Left common carotid artery plus branches (tissue), 1 donor: Measurements from ENCODE around the genes FGGY and HOOK1.

DNA sequence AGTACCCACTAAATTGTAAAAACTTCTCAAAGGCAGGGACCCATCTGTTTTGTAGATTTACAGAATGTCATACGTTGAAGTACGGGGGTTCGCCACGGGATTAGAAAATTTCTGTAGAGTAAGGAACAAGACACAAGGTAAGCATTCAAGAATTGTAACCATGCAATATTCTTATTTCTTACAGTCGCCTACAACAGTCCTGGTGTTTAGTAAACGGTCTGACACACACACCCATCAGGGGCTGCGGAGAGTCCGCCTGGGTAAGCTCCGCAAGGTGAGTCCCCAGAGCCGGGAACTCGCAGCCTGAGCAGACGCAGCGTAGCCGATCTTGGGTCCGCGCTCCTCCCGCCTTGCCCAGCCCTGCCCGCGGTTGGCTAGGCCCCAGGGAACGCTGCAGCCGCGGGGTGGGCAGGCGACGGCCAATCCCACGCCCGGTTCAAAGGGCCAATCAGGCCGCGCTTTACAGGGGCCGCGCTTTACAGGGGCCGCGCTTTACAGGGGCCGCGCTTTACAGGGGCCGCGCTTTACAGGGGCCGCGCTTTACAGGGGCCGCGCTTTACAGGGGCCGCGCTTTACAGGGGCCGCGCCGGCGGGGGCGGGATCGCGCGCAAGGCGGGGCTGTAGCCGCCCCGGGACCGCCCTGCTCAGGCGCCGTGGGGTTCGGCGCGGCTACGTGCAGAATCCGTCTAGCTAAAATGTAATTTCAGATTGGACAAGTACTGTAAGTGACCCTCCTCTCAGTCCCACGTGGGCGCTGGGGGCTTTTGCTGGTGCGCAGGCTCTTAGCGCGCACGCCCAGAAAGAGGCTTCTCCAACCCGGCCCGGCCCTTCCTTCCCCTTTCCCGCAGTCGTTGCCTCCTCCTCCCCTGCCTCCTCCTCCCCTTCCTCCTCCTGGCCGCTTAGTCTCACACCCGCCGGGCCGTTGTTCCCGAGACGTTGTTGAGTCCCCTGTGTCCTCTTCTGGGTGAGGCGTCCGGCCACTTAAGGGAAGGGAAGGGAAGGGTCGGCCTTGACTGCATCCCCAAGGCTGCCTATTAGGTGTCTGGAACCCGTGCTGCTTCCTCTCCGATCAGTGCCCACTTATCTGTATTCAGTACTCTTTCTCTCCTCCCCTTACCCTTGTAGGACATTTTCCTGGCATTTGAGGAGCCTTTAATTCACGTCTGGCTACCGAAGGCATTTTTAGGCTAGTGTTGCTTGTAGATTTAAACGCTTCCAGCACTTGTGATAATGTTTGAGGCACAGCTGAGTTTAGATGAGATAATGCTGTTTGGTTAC lies at the start of gene FGGY:
FGGY (plus strand) TSS at position 908 of the 1,278 bp plus-strand sequence.
- PRO-cap = bidirectional peak, plus-strand start at position 647 of the sequence, minus-strand start at position 344 of the sequence; bidirectional peak, plus-strand start at position 902 of the sequence, minus-strand start at position 688 of the sequence

DNA sequence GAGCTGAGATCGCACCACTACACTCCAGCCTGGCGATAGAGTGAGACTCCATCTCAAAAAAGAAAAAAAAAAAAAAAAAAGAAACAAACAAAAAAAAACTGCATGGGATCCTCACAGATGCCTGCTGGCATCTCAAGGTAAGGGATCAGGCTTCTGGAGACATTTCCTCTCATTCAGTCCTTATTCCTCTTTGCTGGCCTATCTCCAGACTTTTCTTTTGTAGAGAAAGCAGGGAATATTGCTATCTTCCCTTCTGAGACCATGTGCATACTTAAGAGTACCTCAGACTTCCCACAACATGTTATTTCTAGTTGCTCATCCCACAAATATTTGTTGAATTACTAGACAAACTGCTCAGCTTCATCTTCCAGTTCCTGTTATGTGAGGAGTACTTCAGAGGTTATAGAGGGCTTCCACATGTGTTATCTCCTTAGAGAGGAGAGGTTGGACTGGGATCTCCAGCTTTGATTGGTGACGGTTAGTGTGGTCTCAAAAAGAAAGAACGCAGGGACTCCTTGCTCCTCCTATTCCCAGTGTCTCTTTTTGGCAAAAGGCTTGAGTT lies 78.4 kb downstream of the FGGY start:
- PRO-cap = no peak

DNA sequence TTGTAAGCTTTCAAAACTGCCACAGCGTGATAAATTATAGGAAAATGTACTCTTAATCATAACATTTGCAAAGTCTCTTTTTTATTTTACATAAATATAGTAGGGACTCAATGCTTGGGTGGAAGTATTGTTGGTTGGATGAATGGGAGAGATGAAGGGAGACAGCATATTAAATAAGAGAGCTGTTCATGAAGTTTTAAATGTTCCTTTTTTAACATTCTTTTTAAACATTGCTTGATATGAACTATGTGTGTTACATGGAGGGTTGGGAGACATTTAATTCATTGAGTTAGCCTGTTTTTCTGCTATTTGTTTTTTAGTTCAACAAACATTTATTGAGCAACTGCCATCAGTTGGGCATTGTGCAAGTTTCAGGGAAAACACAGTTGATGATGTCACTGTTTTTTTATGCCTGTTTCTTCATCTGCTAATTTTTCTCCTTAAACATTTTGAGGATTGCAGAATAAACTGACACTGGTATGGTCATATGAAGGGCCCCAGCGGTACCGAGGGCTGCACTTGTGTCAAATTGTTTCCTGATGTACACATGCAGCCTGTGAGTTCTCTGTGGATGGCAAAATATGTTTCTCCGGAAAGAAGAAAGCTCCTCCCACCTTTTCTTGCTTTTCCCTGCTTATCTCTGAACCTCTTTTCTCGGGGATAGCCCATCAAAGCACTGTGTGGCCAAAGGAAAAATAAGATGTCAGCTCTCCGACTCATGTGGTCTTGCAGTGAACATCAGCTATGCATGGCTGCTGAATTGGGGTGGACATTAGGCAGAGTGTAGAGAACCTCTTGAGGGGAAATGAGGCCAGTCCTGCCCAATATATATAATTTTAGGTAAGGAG lies 253.0 kb downstream of the FGGY start:
- PRO-cap = no peak

- PRO-cap = no peak
These were observed 55.4 kb upstream of the HOOK1 start for GRCh38 chr1:59759070-59760009.

- PRO-cap = no peak
These were observed at the start of gene HOOK1 for GRCh38 chr1:59814720-59815766. Gene HOOK1 (plus strand): TSS chr1:59814949.

DNA sequence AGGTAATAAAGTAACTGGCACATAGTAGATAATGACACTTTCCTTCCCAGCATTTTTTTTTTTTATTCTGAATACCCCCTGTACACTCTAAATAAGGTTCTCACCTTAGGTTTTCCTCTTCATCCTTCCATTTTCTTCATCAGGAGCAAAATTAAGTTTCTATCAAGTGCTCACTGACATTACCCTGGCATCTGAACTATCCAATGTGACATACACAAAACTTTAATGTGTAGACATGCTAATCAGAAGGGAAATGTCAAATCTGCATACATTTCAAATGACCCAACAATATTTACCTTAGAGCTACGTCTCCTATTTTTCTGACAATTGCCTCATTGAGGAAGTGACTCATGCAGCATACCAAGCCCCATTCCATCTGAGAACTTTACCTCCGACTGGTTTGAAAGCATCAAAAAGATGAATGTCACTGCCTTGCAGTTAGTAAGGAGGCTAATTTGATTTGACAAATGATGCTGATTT lies 500.0 kb upstream of the C1orf87 start:
- PRO-cap = no peak

DNA sequence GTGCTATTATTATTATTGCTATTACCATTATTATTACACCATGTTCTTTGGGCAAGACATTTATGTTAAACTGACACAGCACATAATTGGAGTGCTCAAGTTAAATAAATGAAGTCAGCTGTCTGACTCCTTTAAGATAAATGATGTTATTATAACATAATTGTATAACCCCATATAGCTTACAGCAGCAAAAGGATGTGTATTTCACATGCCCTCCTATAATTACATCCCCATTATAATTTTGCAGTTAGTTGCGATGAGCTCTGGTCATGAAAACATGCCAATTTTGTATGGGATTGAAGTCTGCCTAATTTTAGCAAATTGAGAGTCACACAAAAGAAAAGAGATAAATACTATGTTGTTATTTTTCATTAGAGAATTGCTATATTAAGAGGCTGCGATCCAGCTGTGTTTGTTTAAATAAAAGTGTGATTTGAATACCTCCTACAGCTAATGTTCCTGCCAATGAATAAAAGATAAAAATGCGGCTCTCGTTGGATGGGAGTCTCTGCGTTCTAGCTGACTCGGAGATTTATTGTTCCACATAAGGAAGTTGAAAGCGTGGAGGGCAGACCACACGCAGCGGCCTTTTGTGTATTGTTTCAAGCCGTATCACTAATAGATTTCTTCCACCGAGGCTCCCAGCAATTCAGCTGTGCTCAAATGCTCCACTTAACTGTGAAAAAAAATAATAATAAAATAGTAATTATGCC lies 461.0 kb upstream of the NFIA start:
- PRO-cap = no peak

GRCh38 chr1:60911723-60912387 lies 170.5 kb upstream of the NFIA start:
- PRO-cap = no peak

DNA sequence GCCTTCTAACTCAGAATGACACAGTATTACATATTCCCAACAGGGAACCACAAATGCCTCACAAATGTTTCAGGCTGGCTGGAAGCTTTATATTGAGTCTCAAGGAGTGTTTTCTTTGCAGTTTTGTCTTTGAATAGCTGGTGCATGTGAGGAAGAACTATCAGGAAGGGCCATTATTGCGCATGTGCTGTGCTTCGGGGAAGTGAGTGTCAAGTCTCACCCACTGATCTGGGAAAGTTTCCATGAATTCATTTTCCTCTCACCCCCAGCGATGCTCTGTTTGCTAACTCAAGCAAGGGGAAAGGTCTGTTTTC lies 92.2 kb upstream of the NFIA start:
- PRO-cap = no peak

GRCh38 chr1:61076650-61077618 lies 5.4 kb upstream of the NFIA start:
- PRO-cap = unidirectional peak, minus-strand start at chr1:61077406

GRCh38 chr1:61184523-61184899 lies 102.2 kb downstream of the NFIA start:
- PRO-cap = unidirectional peak, plus-strand start at chr1:61184595

GRCh38 chr1:61604761-61604960 lies 120.3 kb downstream of the TM2D1 start:
- PRO-cap = no peak

- PRO-cap = no peak
These were observed 32.4 kb downstream of the KANK4 start for GRCh38 chr1:62286638-62287336.

DNA sequence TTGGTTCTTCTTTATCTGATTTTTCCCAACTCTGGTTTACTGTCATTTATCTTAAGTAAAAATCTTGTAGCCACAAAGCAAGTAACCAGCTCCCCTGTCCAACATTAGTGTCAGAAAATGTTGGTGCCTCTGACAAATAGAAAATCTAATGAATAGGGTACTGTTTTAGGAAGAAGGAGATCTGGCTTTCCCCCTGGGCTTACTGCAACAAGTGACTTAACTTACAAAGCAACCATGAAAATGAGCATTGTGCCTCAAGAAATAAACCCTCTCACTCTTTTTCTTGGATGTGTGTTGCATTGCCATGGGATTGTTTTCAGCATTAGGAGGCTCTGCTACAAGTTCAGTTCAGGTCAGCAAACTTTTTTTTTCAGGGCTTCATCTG lies 37.7 kb upstream of the DOCK7 start:
- PRO-cap = no peak

DNA sequence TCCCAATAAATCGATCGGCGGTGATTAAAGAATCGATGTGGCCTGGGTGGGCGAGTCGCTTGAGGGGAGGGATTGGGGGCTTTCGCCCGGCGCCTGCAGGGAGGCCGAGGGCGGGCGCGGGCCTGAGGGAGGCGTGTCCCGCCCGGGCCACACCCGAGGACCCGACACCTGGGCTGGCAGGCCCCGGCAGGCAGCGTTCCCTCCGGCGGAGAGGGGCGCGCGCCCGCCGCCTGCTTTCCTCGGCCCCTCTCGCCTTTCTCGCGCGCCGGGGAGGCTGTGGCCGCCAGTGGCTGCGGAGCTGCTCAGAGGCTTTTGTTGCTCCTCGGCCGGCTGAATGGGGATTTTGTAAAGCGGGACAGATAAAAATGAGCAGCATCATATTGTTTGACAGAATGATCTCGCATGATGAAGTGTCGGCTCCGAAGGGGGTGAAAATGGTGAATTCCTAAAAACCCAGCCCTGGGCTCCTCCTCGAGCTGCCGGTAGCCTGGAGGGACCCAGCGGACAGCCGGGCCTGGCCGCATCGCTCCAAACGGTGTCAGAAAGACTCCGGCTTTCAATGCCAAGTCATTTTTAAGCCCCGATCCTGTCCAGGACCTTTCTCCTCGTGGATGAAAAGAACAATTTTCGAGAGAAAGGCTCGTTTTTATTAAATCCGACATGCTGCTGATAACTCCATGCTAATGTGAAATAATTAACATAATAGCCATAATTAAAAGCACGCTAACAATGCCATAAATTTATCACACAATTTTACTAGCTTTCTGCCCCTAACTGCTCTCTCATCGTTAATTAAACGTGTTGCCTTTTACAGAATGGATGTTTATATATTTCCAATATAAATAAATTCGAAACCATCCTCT lies 4.8 kb upstream of the FOXD3 start:
- PRO-cap = no peak

- PRO-cap = no peak
These were observed 25.8 kb downstream of the PGM1 start for GRCh38 chr1:63618867-63619491.

- PRO-cap = no peak
These were observed 68.9 kb downstream of the PGM1 start for GRCh38 chr1:63661925-63662645.

DNA sequence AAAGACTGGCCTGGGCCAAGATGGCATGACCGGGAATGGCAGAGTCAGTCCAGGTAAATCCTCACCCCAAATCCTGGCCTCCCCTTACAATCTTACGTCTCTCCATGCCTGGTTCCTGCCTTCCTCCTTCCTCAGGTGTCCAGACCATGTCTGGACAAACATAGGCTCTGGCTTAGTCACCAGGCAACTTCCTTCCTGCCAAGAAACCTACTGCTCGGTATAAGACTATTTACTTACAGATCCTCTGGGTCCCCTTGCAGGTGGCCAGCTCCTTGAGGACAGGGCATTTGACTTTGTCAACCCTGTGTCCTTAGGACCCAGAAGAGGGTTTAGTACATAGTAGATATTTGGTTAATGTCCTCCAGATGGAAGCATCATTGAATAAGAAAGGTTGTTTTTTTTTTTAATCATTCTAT lies 69.3 kb upstream of the ROR1 start:
- PRO-cap = no peak

GRCh38 chr1:63780789-63781360 lies 7.1 kb downstream of the ROR1 start:
- PRO-cap = no peak

- PRO-cap = no peak
These were observed 80.3 kb downstream of the ROR1 start for GRCh38 chr1:63854165-63854506.